Measurements from ENCODE around the genes DENND11, TAS2R3, PRSS37, MGAM2, PIP and CASP2.

GRCh38 chr7:140739649-140740182 lies 43.2 kb downstream of the NDUFB2 start:
- RRBS, result no CpG with 5 or more reads among the region's 3 CpGs
CAGE:
- cytosol, long polyA plus RNA, result no peak
- long polyA plus RNA, result no peak
- nucleus, long polyA plus RNA, result no peak

GRCh38 chr7:141032490-141033002 lies 17.8 kb upstream of the MRPS33 start:
- RRBS, result no CpG with 5 or more reads among the region's 26 CpGs
CAGE:
- cytosol, long polyA plus RNA, result no peak
- long polyA plus RNA, result no peak
- nucleus, long polyA plus RNA, result no peak

GRCh38 chr7:141652650-141653570 lies 49.1 kb downstream of the DENND11 start:
- RRBS, result 87% methylated on average over 3 of the region's 13 CpGs
CAGE:
- cytosol, long polyA plus RNA, result no peak
- long polyA plus RNA, result no peak
- nucleus, long polyA plus RNA, result no peak

- RRBS, result 2% methylated on average over 22 of the region's 70 CpGs
CAGE:
- cytosol, long polyA plus RNA, result no peak
- long polyA plus RNA, result no peak
- nucleus, long polyA plus RNA, result no peak
Observed at GRCh38 chr7:141702015-141702769, at the start of gene DENND11. Gene DENND11 (minus strand): TSS chr7:141702166.

DNA sequence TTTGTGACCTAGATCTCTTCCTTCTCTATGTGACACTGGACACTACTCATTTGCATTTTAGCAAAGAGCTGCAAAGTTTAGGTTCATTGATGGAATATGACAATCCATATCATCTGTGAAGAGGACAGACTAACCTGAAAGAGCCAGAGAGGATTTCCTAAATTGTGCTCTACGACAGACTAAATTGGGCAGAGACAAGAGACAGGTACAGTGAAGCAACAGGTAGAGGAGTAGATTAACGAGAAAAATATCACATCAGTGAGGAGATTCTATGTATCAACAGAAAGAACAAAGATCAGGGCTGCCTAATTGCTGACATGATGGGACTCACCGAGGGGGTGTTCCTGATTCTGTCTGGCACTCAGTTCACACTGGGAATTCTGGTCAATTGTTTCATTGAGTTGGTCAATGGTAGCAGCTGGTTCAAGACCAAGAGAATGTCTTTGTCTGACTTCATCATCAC lies at the start of gene TAS2R3:
TSS of gene TAS2R3 (plus strand) at position 256 of the 463 bp plus-strand sequence.
- RRBS, result no CpG with 5 or more reads among the region's 3 CpGs
CAGE:
- cytosol, long polyA plus RNA, result no peak
- long polyA plus RNA, result no peak
- nucleus, long polyA plus RNA, result no peak

DNA sequence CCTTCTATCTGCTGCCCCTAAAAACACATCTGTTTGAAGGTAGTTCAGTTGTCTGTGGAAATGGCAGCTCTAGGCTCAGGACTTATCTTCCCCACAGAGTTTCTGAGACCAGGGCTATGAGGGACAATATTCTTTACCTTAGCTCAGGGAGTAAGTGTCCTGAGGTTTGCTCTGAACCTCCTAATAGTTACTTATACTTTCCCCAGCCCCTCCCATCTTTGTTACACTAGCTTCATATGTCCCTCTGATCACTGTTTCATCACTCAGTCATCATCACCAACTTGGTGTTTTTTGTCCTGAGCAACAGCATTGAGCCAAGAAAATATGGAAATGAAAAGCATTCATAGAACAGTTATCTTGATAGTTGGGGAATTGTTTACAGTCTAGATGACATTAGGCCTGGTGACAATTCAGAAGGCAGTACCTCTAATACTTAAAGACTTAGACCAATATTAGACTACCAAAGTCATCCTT lies at the start of gene PRSS37:
TSS of gene PRSS37 (minus strand) at position 168 of the 474 bp plus-strand sequence.
CAGE:
- cytosol, long polyA plus RNA, result no peak
- long polyA plus RNA, result no peak
- nucleus, long polyA plus RNA, result no peak

- RRBS, result no CpG with 5 or more reads among the region's 24 CpGs
CAGE:
- cytosol, long polyA plus RNA, result no peak
- long polyA plus RNA, result no peak
- nucleus, long polyA plus RNA, result no peak
Observed at GRCh38 chr7:141985782-141986376, 9.8 kb upstream of the MGAM start.

DNA sequence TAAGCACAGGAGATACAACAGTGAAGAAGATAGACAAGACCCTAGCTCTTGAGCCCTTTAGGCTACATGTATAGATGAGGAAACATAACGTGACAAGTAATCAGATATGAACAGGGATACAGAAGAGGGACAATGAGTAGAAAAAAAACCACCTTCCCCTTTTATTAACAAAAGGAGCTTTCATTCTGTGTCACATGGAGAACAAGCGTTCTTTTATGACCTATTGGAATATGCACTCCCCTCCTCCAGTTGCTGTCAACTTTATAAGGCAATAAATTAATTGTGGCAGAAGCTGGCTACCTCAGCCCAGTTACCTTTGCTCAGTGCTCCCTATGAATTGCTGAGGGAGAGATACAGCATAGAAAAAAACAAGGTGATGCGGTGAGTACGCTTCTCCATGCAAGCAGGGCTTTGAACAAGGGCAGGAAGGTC lies at the start of gene MGAM2:
TSS of gene MGAM2 (plus strand) at position 292 of the 432 bp plus-strand sequence.
- RRBS, result no CpG with 5 or more reads among the region's 4 CpGs
CAGE:
- cytosol, long polyA plus RNA, result no peak
- long polyA plus RNA, result no peak
- nucleus, long polyA plus RNA, result no peak

DNA sequence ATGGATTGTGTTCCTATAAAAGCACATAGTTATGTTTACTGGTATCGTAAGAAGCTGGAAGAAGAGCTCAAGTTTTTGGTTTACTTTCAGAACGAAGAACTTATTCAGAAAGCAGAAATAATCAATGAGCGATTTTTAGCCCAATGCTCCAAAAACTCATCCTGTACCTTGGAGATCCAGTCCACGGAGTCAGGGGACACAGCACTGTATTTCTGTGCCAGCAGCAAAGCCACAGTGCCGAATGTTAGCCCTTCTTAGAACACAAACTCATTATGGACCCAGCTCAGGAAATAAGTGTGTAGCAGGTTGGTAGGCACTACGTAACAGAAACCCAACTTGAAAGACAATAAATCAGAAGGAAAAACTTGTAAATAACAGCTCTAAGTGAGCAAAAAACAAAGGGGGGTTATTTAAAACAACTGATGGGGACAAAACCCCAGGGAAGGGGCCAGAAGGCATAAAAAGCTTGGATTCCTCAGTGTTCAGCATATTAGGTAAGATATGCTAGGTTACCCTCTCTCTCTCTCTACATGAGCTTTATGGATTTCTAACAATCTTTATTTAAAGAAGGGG lies 112.0 kb upstream of the PRSS1 start:
- RRBS, result no CpG with 5 or more reads among the region's 6 CpGs
CAGE:
- cytosol, long polyA plus RNA, result no peak
- long polyA plus RNA, result no peak
- nucleus, long polyA plus RNA, result no peak

- RRBS, result no CpG with 5 or more reads among the region's 6 CpGs
CAGE:
- cytosol, long polyA plus RNA, result no peak
- long polyA plus RNA, result no peak
- nucleus, long polyA plus RNA, result no peak
Observed at GRCh38 chr7:142645736-142646331, 103.4 kb upstream of the PRSS1 start.

DNA sequence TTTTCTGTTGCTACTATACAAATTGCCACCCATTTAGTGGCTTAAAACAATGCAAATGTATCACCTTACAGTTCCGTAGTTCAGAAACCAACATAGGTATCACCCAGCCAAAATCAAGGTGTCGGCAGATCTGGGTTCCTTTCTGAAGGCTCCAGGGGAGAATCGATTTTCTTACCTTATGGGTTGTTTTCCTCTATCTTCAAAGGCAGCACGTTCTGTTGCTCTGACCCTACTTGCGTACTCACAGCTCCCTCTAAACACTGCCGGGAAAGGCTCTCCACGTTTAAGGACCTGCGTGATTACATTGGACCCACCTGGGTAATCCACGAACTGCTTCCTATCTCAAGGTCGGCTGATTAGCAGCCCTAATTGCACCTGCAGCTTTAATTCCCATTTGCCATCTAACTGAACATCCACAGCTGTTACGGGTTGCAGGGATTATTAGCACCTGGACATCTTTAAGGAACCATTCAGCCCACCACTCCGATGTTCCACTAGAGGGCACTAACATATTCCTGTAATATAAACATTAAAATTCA lies 37.2 kb upstream of the PRSS1 start:
- RRBS, result no CpG with 5 or more reads among the region's 12 CpGs
CAGE:
- cytosol, long polyA plus RNA, result no peak
- long polyA plus RNA, result no peak
- nucleus, long polyA plus RNA, result no peak

GRCh38 chr7:142796932-142797896 lies 26.4 kb downstream of the PRSS2 start:
- RRBS, result 2% methylated on average over 32 of the region's 73 CpGs
CAGE:
- cytosol, long polyA plus RNA, result no peak
- long polyA plus RNA, result no peak
- nucleus, long polyA plus RNA, result no peak

DNA sequence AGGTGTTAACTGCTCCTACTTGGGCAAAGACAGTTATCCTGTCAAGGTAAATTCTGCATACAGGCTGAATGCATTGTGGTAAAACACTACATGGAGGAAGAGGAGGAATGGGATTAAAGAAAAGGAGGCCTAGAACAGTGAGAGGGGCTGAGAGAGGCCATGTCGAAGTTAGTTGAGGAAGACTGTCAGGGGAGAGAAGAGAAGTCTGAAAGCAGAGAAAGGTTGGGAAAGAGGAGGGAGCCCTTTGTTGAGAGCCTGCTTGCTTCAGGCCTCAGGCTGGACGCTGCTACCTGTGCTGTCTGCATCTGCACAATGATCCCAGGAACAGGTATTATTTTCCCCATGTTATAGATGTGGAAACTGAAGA lies 32.6 kb downstream of the PRSS2 start:
- RRBS, result no CpG with 5 or more reads among the region's 2 CpGs
CAGE:
- cytosol, long polyA plus RNA, result no peak
- long polyA plus RNA, result no peak
- nucleus, long polyA plus RNA, result no peak

DNA sequence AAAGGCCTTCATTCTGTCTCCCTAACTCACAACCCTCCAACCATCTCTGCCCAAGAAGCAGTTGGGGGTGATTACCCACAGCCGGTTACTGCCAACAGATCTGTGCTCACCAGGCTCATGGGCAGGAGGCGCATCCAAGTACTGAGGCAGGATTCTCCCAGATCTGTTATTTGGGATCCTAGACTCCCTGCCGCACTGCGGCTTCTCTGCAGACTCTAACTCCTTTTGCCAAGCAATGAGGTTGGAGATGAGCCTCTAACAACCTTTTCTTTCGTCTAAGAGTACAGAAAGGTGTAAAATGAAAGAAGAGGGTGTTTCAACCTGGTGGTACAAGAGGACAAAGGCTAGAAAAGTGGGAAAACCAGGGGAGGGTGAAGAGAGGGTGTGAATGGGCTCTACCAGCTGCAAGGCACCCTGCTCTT lies 950 bp upstream of the LLCFC1 start:
- RRBS, result no CpG with 5 or more reads among the region's 5 CpGs
CAGE:
- cytosol, long polyA plus RNA, result no peak
- long polyA plus RNA, result no peak
- nucleus, long polyA plus RNA, result no peak

DNA sequence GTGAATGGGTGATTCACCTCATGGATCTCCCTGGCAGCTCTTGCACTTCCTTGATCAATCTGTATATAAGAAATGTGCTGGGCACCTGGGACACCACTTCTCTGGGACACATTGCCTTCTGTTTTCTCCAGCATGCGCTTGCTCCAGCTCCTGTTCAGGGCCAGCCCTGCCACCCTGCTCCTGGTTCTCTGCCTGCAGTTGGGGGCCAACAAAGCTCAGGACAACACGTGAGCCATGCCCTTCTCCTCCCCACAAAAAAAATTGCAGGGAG lies at the start of gene PIP:
TSS of gene PIP (plus strand) at position 93 of the 271 bp plus-strand sequence.
- RRBS, result no CpG with 5 or more reads among the region's 2 CpGs
CAGE:
- cytosol, long polyA plus RNA, result no peak
- long polyA plus RNA, result no peak
- nucleus, long polyA plus RNA, result no peak

DNA sequence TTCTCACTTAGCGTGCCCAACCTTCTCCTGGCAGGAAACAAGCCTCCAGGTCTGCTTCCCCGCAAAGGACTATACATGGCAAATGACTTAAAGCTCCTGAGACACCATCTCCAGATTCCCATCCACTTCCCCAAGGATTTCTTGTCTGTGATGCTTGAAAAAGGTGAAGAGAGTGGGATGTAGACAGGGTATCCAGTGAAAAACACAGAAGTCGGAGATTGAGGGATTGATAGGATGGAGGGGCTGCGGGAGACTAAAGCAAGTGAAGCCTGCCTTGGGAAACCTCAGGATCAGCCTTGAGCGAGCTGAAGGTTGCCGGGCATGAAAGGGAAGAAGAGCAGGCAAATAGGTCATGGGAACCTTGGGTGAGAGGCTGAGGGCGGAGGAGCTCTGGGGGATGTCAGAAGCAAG lies 1.3 kb downstream of the GSTK1 start:
- RRBS, result no CpG with 5 or more reads among the region's 7 CpGs
CAGE:
- cytosol, long polyA plus RNA, result no peak
- long polyA plus RNA, result no peak
- nucleus, long polyA plus RNA, result no peak

DNA sequence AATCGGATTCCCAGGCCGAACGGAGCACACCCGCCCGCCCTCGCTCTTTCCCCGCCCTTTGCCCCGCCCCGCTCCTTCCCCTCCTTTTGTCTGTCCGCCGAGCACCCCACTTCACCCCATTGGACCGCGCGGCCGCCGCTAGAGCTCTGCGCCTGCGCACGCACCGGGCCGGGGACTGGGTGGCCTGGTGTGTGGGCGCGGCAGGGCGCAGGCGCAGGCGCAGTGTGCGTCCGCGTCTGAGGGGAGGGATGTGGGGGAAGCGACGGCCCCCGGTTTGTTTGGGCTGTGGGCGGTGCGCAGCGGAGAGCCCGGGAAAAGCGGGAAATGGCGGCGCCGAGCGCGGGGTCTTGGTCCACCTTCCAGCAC lies at the start of gene CASP2:
TSS of gene CASP2 (plus strand) at position 220 of the 366 bp plus-strand sequence.
- RRBS, result 5% methylated on average over 9 of the region's 42 CpGs
CAGE:
- cytosol, long polyA plus RNA, result no peak
- long polyA plus RNA, result no peak
- nucleus, long polyA plus RNA, result no peak

- RRBS, result no CpG with 5 or more reads among the region's 4 CpGs
CAGE:
- cytosol, long polyA plus RNA, result no peak
- long polyA plus RNA, result no peak
- nucleus, long polyA plus RNA, result no peak
Observed at GRCh38 chr7:143291233-143291776, 3.2 kb downstream of the CASP2 start.

GRCh38 chr7:143382725-143383669 lies 1.9 kb downstream of the ZYX start:
- RRBS, result 73% methylated on average over 2 of the region's 15 CpGs
CAGE:
- cytosol, long polyA plus RNA, result start-site peak on the minus strand at chr7:143382821-143383070, 1,656 and 204 reads in 2 replicates; start-site peak on the plus strand at chr7:143382869-143382878, 69 and 113 reads in 2 replicates; start-site peak on the plus strand at chr7:143383254-143383318, 78 and 102 reads in 2 replicates
- long polyA plus RNA, result start-site peak on the plus strand at chr7:143382871-143382879, 85 and 92 reads in 2 replicates; start-site peak on the minus strand at chr7:143382907-143383208, 576 and 751 reads in 2 replicates
- nucleus, long polyA plus RNA, result start-site peak on the minus strand at chr7:143382822-143383011, 379 and 301 reads in 2 replicates; start-site peak on the plus strand at chr7:143383252-143383318, 77 and 48 reads in 2 replicates

GRCh38 chr7:143389630-143390252 lies 8.6 kb downstream of the ZYX start:
- RRBS, result no CpG with 5 or more reads among the region's 12 CpGs
CAGE:
- cytosol, long polyA plus RNA, result no peak
- long polyA plus RNA, result no peak
- nucleus, long polyA plus RNA, result no peak